Vein endothelial cell (primary cell): Measurements from ENCODE around the genes RFPL4A, ZNF71, ZNF264, AURKC, ZNF304 and ZNF548.

- CAGE, long polyA plus RNA: no peak
Observed at GRCh38 chr19:55563264-55563632, 17.4 kb downstream of the ZNF579 start.

DNA sequence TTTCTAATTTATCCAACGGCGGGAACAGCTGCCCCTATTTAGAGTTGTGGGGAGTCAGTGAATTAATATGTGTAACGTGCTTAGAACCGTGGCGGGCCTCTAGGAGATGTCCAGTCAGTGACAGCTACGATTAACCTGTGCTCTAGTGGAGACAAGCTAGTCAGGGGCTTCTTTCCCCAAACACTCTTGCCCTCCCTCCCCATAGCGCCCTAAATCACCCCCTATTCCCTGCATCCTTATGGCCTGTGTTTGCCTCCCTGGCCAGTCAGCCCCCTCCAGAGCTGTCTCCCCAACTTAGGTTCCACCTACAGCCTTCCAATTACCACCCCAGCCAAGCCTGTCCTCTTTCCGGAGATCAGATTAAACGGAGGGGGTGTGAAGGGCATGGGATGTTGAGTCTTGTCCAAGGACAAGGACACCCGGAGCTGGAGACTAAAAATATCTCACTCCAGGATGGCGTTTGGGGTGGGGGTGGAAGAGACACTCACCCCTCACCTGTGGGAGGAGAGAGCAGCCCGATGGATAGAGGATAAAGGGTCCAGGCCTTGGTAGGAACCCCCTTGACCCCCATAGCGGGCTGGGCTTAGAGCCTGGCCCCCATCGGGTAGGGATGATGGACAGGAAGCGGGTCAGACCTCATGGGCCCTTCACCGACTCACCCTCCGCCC lies 5.8 kb downstream of the ZNF865 start:
- CAGE, long polyA plus RNA: no peak

DNA sequence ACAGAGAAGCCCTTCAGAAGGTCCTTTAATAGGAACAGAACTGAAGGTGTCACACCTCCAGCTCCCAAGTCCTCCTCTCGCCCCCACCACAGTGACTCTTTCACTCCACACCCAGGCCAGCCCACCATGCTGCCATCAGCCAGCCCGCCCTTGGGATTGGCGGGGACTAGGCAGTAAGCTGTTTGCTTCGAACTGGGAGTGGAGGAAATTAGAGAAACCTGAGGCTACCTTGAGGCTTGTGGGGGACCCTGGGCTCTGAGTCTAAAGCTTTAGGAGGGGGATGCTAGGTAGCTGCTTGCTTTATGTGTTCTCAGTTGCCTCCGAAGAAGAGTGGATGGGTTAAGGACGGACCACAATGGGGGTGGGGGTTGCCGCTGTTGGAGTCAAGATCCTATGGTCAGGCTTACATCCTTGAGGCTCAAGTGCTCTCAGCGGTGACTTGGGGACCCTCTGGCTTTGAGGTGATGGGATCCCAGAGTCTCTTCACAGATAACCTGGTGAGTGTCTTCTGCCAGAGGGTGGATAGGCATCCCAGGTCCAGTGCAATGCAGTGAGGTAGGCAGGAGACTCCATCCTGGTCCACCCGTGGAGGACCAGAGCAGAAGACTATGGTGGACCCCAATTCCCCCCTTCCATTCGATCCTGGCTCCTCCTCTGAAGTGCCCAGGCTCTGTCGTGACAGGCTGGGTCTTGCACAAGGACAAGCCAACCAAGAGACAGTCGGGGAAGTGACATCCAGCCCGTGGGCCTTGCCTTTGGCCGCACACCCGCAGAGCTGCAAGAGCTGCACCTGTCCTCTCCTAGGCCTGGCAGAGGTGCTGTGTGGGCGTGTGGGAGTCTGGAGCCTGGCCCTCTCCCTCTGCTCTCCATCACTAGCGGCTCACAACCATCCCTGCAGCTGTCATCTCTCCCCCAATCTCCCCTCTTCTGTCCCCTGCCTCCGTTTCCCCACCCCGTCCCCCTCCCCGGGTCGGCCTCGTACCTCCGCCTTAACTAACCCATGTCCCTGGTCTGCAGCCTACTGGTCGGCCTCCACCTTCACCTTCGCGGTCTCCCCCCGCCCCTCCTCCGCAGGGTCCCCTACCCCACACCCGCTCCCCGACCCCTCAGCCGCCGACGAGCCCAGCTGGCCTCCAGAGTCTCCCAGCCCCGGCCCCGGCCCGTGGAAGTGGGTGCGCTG lies 3.2 kb downstream of the ZNF784 start:
- CAGE, long polyA plus RNA: no peak

DNA sequence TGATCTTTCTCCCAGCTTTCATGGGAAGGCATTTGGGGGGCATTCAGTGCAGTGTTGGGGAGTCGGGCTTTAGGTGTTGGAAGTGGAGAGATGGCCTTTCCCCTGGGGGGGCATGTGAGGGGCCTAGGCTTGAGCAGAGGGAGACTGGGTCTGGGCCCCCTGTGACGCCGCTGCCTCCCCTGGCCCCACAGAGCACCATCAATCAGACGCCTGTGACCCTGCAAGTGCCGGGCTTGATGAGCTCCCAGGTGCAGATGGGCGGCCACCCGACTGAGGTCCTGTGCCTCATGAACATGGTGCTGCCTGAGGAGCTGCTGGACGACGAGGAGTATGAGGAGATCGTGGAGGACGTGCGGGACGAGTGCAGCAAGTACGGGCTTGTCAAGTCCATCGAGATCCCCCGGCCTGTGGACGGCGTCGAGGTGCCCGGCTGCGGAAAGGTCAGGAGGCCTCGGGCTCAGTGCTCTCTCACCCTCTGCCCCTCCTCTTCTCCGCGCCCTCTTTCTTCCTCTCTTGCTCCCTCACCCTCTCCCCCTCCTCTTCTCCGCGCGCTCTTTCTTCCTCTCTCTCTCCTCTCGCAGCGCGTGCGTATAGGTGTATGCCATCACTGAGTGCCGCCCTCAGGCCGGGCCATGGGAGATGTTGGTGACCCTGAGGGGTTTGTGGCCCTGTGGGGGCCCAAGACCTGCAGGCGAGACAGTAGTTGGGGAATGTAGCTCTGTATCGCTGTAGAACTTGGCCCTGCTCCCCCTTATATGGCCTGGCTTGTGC lies 5.6 kb upstream of the EPN1 start:
- CAGE, long polyA plus RNA: no peak

DNA sequence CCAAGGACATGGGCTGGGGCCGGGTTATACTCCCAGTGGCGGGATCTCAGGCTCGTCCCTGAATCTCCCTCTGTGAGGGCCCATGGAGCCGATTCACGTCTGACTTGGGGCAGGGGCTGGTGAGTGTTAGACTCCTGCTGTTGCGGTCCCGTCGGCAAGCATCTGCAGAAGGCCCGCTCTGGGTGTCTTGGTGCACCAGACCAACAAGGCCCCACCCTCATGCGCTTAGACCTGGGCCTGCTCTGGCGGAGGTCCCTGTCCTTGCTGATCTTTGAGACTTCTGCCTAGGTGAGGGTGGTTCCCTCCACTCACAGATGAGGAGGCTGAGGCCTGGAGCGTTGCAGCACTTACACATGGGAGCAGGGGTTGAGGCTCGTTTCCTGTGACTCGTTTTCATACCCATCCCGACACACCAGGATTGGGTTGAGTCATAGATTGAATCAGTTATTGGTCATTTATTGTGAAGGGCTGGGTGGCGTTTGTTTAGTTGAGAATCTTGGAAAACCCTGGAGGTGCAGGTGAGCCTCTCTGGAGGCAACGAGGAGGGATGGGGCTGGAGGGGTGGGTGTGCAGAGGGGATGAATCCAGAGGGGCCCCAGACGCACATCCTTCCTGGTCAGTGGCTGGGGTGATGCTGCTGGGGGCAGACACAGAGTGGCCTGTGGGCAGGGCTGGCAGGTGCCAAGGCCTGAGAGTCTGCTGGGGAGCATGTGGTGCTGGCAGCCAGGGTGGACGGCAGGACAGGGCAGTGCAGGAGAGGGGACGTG lies 4.5 kb downstream of the EPN1 start:
- CAGE, long polyA plus RNA: no peak

DNA sequence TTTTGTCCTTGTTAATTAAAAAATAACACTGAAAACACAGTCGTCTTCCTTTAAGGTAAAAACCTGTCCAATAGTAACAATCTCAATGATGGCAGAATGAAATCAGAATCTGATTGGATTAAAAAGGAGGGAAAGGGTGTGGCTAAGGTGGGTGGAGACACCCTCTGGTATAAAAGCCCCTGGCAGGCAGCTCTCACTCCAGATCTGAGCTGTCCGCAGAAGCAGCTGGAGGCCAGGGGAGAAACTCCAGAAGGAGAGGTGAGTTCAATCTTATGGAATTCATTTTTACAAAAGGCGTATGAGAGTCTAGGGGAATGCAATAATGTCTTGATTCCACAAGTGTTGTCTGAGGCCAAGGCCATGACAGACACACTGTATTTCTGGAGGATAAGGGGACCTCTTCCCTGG lies at the start of gene RFPL4A:
Gene RFPL4A (plus strand): TSS at position 180 of the 408 bp plus-strand sequence.
- CAGE, long polyA plus RNA: no peak

DNA sequence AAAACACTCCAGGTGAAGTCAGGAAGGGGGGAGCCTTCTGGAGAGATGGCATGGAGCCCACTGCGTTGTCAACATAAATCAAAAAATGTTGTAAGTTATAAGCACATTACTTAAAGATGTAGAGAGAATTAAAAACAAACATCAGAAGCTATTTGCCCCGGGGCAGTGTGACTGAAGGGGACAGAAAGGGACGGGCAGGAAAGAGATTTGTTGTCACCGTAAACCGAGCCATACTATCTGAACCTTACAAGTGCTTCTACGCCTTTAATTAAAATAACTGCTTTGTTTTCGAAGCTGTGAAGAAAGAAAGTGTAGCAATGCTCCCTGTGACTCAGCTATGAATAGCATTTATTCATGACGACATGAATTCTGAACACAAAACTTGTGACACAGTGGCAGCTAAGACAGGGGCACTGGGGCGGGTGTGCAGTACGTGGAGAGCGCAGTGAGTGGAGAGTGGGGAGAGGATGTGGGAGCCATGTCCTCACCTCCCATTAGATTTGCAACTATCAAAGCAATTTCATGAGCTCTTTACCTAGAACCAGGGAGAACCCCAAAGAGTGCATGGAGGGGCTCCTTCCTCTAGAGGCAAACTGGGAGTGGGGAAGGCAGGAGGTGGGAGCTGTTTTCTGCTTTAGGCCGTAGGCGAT lies 30.0 kb downstream of the ZNF787 start:
- CAGE, long polyA plus RNA: no peak

DNA sequence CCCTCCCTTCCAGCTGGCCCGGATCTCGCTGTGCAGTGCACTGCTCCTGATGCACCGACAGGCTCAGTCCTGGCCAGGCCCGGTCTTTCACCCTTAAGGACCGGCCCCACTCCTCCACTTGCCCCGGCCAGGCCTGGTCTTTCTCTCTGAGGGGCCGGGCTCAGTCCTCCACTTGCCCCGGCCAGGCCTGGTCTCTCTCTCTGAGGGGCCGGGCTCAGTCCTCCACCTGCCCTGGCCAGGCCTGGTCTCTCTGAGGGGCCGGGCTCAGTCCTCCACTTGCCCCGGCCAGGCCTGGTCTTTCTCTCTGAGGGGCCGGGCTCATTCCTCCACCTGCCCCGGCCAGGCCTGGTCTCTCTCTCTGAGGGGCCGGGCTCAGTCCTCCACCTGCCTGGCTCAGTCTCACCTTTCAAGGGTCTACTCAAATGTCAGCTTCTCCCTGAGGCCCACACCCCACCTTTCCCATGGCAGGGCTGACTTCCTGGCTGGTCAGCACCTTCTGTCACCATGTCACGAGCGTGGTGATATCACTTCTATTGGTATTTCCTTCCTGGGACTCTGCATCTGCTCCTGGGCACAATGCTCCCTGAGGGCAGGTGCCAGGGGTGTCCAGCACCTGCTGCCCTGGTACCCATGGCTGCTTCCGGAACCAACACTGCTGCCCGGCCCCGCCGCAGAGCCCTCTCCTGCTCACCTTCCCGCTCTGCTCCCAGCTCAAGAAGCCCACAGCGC lies 6.8 kb downstream of the ZNF787 start:
- CAGE, long polyA plus RNA: no peak

DNA sequence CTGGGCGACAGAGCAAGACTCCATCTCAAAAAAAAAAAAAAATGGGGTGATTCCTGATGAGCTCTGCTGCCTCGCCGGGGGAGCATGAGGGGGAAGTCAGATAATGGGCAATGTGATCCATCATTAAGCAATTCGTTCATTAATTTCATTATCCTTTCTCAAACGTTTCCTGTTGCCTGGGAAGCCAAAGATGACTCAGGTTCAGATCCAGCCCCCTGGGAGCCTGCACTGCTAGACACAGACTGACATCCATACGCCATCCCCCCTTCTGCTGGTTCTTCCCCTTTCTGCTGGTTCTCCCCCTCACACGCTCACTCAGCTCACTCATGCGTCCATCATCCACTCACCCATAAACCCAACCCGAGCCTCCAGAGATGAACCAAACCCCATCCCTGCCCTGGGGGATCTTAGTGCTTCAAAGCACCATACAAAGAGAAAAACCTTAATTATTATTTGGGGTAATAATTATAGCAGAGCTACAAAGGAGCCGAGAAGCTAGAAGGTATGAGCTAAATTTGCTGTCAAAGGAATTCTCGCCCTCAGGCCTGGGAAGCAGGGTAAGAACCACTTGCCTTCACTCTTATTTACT lies 7.2 kb upstream of the ZNF444 start:
- CAGE, long polyA plus RNA: no peak

DNA sequence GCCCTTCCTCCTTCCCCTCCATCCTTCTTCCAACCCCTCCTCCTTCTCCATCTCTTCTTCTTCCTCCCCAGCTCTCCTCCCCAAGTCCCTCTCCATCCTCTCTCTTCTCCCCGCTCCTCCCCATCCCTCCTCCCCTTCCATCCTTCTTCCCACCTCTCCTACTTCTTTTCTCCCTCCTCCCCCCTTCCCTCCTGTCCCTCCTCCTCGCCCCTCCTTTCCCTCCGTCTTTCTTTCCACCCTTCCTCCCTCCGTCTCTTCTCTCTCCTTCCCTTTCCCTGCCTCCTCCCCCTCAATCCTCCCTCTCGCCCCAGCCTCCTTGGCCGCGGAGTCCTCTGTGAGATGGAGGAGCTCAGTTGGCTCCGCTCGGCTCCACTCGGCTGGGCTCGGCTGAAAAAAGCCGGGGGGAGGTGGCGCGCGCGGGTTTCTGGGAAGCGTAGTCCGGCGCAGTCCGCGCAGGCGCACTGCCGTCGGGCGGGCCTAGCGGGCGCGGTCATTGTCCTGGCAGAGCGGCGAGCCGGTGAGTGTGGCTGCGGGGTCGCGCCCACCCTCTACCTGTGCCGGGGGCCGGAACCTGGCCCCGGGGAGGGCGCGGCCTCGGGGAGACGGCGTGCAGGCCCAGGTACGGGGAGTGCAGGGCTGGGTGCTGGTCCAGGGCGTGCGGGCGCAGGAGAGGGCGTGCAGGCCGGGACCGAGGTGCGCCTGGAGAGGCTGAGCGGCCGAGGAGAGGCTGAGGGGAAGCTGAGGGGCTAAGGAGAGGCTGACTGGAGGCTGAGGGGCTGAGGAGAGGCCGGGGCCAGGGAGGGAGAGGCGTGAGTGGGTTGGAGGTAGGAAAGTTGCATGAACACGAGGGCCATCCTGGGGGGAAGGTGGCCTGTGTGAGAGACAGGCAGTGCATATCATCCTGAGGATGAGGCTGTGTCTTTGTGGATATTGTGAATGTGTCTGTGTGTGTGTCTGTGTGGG lies at the start of gene ZNF71:
Gene ZNF71 (plus strand): TSS at position 493 of the 963 bp plus-strand sequence.
- CAGE, long polyA plus RNA: start-site peak on the plus strand centred at position 478 of the sequence, 56 bp wide, 358 and 92 reads in 2 replicates

DNA sequence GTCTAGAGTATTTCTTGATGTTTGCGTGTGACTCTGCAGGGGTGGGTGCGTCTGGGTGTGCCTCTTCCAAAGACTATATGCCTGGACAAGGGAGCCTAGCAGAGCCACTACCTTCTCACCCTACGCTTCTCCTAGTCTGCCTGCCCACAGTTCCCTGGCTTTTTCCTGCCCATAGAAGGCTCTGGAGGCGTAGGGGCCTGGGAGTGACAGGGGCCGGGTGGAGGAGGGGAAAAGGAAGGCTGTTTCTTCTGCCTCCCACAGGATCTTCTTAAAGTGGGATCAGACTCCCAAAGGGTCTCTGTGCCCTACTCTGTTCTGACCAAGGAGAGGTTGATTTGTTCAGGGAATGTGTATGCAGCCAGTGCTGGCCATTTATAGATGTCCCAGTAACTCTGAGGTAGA lies 1.2 kb downstream of the ZNF71 start:
- CAGE, long polyA plus RNA: no peak

GRCh38 chr19:57191052-57192118 lies at the start of gene ZNF264:
TSS of gene ZNF264 (plus strand) at chr19:57191500.
- CAGE, long polyA plus RNA: no peak

GRCh38 chr19:57211222-57211686 lies 19.6 kb upstream of the AURKC start:
- CAGE, long polyA plus RNA: no peak

DNA sequence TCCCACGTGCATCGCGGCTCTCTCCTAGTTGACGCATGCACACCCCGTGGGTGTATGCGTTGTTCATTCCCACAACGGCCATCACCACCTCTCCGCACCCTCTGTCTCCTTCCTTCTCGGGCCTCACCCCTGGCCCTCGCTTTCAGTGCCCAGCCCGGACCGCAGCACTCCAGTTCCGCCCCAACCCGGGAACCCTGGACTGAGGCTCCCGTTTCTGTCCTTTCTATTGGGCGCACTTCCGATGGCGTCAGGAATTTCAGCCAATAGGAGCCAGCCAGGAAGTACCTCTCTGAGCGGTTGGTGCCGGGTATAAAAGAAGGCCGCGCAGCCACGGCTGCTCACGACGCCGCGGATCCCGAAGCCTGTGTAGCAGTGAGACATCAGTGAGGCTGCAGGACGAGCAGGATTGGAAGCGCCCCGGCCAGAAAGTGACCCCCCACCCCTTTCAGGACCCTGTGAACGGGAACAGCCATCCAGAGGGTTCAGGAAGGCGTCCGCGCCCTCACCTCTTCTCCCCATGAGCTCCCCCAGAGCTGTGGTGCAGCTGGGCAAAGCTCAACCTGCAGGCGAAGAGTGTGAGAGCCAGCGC lies at the start of gene AURKC:
Gene AURKC (plus strand): TSS at position 292 of the 589 bp plus-strand sequence.
- CAGE, long polyA plus RNA: no peak

DNA sequence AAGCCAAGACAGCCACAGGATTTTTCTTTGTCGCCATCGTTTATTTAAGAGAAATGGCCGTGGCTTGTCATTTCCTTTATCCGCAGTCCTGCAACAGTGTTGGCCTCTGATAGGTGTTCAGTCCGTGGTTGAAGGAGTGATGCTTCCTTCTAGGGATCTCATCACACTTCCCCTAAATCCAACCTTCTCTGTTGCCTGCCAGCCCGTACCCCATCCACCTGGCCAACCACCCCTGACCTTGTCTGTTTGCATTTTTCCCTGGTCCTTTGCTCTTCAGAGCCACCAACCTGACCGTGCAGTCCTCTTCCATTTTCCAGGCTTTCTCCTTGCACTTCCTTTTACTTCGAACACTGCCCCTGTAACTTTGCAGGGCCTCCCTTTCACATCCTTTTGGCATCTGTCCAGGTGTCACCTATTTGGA lies 628 bp downstream of the ZNF460 start:
- CAGE, long polyA plus RNA: no peak

DNA sequence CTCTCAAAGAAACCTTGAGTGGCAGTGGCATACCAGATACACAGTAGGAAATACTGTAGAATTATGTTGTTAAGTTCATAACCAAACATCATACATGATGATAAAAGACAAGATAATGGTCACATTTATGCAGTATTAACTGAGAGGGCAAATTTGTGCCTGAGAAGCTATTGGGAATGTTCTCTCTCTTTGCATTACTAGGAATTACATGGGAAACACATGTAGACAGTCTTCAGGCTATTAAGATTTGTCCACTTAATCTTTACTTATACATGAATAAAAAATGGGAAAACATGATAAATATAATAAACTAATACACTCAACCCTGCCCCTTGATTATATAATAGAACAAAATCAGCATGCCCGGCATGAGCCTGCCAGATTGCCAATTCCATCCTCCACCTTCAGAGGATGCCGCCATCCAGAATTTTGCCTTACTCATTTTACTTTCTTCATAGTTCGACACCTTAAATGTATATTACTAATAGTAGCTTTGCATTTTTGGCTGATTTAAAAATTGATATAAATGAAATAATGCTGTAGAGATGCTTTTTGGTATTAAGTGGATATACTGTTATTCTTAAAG lies 14.3 kb upstream of the ZNF543 start:
- CAGE, long polyA plus RNA: no peak

GRCh38 chr19:57308068-57308707 lies 12.1 kb upstream of the ZNF543 start:
- CAGE, long polyA plus RNA: no peak

GRCh38 chr19:57350823-57351912 lies at the start of gene ZNF304:
TSS of gene ZNF304 (plus strand) at chr19:57351271.
- CAGE, long polyA plus RNA: no peak

- CAGE, long polyA plus RNA: no peak
Observed at GRCh38 chr19:57389566-57390194, at the start of gene ZNF548. TSS of gene ZNF548 (plus strand) at chr19:57389854.

GRCh38 chr19:57434785-57435020 lies 422 bp upstream of the ZNF749 start:
- CAGE, long polyA plus RNA: no peak